Endothelial cell of umbilical vein (primary cell): Measurements from ENCODE around the genes YAE1 and MPLKIP.

- PRO-cap, result no peak
CAGE:
- cytosol, long polyA minus RNA, result no peak
- cytosol, long polyA plus RNA, result no peak
- long polyA plus RNA, result no peak
- nucleus, long polyA minus RNA, result no peak
- nucleus, long polyA plus RNA, result no peak
These were observed 163.3 kb downstream of the STARD3NL start for GRCh38 chr7:38341088-38342089.

- PRO-cap, result no peak
CAGE:
- cytosol, long polyA minus RNA, result no peak
- cytosol, long polyA plus RNA, result no peak
- long polyA plus RNA, result no peak
- nucleus, long polyA minus RNA, result no peak
- nucleus, long polyA plus RNA, result no peak
These were observed 35.1 kb downstream of the POU6F2 start for GRCh38 chr7:39012782-39013297.

GRCh38 chr7:39366425-39366825 lies 199.8 kb upstream of the YAE1 start:
- PRO-cap, result no peak
CAGE:
- cytosol, long polyA minus RNA, result no peak
- cytosol, long polyA plus RNA, result no peak
- long polyA plus RNA, result no peak
- nucleus, long polyA minus RNA, result no peak
- nucleus, long polyA plus RNA, result no peak

GRCh38 chr7:39413867-39414858 lies 152.0 kb upstream of the YAE1 start:
- PRO-cap, result no peak
CAGE:
- cytosol, long polyA minus RNA, result no peak
- cytosol, long polyA plus RNA, result no peak
- long polyA plus RNA, result no peak
- nucleus, long polyA minus RNA, result no peak
- nucleus, long polyA plus RNA, result no peak

DNA sequence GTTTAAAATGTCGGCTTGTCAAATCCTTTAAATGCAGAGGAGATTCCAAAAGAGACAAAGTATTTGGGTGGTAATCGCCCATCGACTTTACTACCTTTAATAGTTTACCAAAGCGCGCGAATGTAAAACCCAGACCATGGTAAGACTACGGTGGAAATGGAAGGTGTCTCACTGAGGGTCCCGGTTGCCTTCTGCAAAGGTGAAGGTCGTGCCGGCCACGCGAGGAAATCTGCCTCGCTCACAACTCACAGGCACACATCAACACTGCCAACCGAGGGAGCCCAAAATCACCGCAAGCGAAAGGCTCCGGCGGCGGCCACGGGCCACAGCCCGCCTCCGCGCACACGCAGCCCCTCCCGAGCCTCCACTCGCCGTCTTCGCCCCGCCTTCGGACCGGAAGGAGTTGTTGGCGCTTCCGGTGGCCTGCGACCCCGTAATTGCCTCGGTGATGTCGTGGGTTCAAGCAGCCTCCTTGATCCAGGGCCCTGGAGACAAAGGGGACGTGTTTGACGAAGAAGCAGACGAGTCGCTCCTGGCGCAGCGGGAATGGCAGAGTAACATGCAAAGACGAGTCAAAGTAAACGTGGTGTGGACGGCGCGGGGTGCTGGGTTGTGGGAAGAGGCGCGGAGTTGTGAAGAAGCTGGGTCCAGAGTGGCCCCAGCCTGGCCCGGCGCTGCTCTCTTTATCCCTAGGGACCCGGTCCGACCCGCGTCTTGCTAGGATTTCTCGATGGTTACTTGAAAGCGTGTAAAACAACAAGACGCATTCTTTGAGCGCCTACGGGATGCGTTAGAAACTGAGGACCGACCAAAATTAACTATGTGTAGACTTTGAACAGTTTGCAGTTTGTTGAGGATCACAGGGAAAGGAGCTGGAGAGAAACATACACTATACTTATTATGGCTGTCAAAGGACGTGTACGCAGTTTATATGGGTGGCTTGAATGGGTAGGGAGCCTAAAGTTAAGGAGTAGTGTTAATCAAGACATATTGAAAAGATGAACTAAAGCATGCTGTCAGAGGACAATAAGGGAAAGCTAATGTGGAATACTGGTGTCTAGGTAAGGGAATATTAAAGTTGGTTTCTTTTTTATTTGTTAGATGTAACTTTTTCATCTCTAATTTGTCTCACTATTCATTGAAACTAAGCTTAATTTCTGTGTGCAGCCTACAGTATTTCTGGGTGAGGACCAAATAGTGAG lies at the start of gene YAE1:
YAE1 (plus strand) TSS at position 434 of the 1,202 bp plus-strand sequence.
- PRO-cap, result bidirectional peak, plus-strand start at position 436 of the sequence, minus-strand start at position 379 of the sequence
CAGE:
- cytosol, long polyA minus RNA, result start-site peak on the plus strand centred at position 427 of the sequence, 62 bp wide, 19 reads
- cytosol, long polyA plus RNA, result no peak
- long polyA plus RNA, result no peak
- nucleus, long polyA minus RNA, result start-site peak on the plus strand centred at position 421 of the sequence, 44 bp wide, 103 reads
- nucleus, long polyA plus RNA, result no peak

DNA sequence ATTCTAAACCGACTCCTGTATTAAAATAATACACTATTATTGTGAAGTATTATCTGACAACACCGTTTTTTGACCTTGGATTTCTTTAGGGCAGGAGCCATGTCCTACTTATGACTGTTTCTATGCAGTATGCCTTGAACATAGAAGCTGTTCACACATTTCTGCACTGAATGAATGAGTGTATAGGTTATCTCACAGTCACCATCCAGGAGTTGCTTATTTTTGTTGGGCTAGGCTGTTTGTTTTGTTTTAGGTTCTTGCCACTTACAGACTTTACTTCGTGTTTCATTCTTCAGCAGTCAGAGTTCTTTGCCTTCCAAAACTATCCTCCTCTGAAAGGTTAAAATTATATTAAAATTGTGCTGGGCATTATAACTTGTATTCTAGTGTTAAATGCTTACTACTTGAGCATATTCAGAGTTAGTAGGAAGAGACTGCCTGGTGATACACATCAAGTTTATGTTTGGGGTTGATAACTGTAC lies 1.6 kb downstream of the RALA start:
- PRO-cap, result bidirectional peak, plus-strand start at position 159 of the sequence, minus-strand start at position 142 of the sequence; unidirectional peak, minus-strand start at position 461 of the sequence
CAGE:
- cytosol, long polyA minus RNA, result no peak
- cytosol, long polyA plus RNA, result no peak
- long polyA plus RNA, result no peak
- nucleus, long polyA minus RNA, result no peak
- nucleus, long polyA plus RNA, result no peak

- PRO-cap, result no peak
CAGE:
- cytosol, long polyA minus RNA, result no peak
- cytosol, long polyA plus RNA, result no peak
- long polyA plus RNA, result no peak
- nucleus, long polyA minus RNA, result no peak
- nucleus, long polyA plus RNA, result no peak
These were observed 158.1 kb downstream of the RALA start for GRCh38 chr7:39781475-39781856.

DNA sequence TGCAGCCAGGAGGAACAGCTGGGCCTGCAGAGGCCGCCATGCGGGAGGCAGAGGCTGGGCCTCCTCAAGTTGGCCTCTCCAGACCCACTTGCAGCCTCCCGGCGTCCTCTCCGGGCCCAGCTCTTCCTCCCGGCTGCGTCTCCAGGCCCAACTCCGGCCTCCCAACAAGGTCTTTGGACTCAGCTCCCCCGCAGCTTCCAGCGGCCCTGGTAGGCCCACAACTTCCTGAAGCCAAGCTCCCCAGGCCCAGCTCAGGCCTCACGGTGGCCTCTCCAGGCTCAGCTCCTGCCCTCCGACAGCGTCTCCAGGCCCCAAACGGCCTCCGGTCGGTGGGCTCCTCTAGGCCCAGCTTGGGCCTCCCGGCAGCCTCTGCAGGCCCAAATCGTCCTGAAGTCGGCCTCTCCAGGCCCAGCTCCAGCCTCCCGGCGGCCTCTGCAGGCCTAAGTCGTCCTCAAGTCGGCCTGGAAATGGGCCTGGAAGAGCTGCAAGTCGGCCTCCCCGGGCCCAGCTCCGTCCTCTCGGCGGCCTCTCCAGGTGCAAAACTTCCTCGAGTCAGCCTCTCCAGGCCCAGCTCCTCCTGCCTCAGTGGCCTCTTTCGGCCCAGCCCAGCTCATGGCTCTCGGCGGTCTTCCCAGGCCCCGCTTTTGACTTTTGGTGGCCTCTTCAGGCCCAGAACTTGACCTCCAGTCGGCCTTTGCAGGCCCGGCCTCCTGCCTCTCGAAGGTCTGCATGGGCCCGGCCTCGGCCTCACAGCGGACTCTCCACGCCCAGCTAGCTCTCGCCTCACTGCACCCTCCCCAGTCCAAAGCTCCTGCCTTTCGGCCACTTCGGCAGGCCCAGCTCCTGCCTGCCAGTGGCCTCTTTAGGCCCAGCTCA lies 156.2 kb upstream of the CDK13 start:
- PRO-cap, result no peak
CAGE:
- cytosol, long polyA minus RNA, result no peak
- cytosol, long polyA plus RNA, result no peak
- long polyA plus RNA, result no peak
- nucleus, long polyA minus RNA, result no peak
- nucleus, long polyA plus RNA, result no peak

DNA sequence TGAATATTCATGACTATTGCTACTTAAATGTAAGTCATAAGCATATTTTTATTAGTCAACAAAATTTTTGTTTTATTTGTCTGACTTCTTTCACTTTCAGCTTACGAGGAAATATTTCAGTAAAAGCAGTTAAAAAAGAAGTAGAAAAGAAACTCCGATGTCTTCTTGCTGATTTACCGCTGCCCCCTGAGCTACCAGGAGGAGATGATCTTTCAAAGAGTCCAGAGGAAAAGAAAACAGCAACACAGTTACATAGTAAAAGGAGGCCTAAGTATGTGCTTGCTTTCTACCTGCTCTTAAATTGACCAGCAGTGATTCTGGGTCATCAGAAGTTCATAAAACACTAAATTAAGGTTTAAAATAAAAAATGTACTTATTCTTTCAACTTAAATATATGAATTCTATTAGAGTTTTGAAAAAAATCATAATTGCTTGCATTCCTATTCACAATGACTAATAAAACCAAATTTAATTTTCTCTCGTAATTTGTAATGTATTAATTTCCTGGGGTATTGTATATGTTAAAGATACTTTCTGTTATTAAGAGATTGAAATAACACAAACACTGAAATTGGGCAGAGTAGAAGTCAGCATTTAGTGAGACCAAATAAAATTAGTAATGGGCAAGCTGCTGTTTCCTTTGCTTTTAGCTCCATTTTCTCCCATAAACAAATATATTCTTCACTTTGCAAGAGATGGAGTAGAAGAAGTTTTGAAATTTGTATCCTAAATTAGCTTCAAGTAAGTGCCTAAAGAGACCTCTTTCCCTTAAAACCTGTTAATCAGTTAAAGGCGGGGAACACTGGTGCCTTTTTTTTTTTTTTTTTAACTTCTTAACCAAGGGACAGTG lies 47.6 kb downstream of the CDK13 start:
- PRO-cap, result no peak
CAGE:
- cytosol, long polyA minus RNA, result start-site peak on the plus strand centred at position 241 of the sequence, 271 bp wide, 7 reads
- cytosol, long polyA plus RNA, result no peak
- long polyA plus RNA, result start-site peak on the plus strand centred at position 415 of the sequence, 766 bp wide, 13 and 13 reads in 2 replicates
- nucleus, long polyA minus RNA, result no peak
- nucleus, long polyA plus RNA, result no peak

DNA sequence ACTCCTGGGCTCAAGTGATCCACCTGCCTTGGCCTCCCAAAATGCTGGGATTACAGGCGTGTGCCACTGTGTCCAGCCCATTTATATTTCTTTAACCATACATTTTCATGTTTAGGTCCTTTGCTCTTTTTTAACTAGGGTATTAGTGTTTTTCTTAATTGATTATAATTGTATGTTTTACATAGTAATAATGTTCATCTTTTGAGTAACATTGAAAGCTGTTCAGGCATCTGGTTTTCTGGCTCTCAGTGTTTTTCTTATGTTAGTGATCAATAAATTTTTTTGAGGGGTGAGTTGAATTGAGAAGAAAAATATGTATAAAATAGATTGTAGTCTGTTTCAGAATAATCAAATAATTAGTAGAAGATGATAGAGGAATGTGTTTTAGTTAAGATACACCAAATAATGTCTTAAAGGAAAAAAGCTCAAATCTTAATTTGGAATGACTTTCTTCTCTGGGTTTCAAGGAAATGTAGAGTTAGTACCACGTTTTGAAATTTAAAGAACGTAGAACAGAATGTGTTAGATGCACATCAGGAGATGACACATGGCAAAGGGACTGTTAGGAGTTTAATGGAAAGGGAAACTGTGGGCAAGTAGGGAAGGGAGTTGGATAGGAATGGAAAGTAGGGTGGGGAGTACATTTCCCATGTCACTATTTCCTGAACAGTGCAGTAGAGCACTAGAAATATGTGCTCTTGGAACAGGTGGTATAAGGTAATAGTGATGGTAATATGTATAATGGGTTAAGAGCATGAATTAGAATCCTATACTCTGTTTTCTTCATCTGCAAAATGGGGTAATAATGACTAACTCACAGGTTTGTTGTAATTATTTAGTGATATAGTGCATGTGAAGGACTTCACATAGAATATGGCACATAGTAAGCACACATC lies 64.9 kb downstream of the CDK13 start:
- PRO-cap, result no peak
CAGE:
- cytosol, long polyA minus RNA, result no peak
- cytosol, long polyA plus RNA, result no peak
- long polyA plus RNA, result no peak
- nucleus, long polyA minus RNA, result no peak
- nucleus, long polyA plus RNA, result no peak

- PRO-cap, result no peak
CAGE:
- cytosol, long polyA minus RNA, result no peak
- cytosol, long polyA plus RNA, result no peak
- long polyA plus RNA, result no peak
- nucleus, long polyA minus RNA, result no peak
- nucleus, long polyA plus RNA, result start-site peak on the plus strand at chr7:40057419-40057637, 19 and 32 reads in 2 replicates
These were observed 77.0 kb downstream of the MPLKIP start for GRCh38 chr7:40057227-40057945.

- PRO-cap, result unidirectional peak, plus-strand start at chr7:40134387; unidirectional peak, minus-strand start at chr7:40134619; bidirectional peak, plus-strand start at chr7:40135005, minus-strand start at chr7:40134845
CAGE:
- cytosol, long polyA minus RNA, result start-site peak on the minus strand at chr7:40134622-40134627, 63 reads
- cytosol, long polyA plus RNA, result start-site peak on the minus strand at chr7:40134607-40134658, 70 and 292 reads in 2 replicates
- long polyA plus RNA, result no peak
- nucleus, long polyA minus RNA, result start-site peak on the plus strand at chr7:40134967-40135023, 40 reads
- nucleus, long polyA plus RNA, result no peak
These were observed at the start of gene MPLKIP for GRCh38 chr7:40134133-40135140. Gene MPLKIP (minus strand): TSS chr7:40134622.

DNA sequence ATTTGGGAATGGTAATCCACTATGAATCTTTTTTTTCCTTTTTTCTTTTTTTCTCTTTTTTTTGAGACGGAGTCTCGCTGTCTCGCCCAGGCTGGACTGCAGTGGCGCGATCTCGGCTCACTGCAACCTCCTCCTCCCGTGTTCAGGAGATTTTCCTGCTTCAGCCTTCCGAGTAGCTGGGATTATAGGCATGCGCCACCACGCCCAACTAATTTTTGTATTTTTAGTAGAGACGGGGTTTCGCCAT lies 730 bp downstream of the SUGCT start:
- PRO-cap, result no peak
CAGE:
- cytosol, long polyA minus RNA, result no peak
- cytosol, long polyA plus RNA, result no peak
- long polyA plus RNA, result no peak
- nucleus, long polyA minus RNA, result no peak
- nucleus, long polyA plus RNA, result no peak

- PRO-cap, result no peak
CAGE:
- cytosol, long polyA minus RNA, result no peak
- cytosol, long polyA plus RNA, result no peak
- long polyA plus RNA, result no peak
- nucleus, long polyA minus RNA, result no peak
- nucleus, long polyA plus RNA, result no peak
These were observed 607.5 kb downstream of the SUGCT start for GRCh38 chr7:40742266-40742794.

GRCh38 chr7:41059253-41059929 lies 643.5 kb downstream of the INHBA start:
- PRO-cap, result no peak
CAGE:
- cytosol, long polyA minus RNA, result no peak
- cytosol, long polyA plus RNA, result no peak
- long polyA plus RNA, result no peak
- nucleus, long polyA minus RNA, result no peak
- nucleus, long polyA plus RNA, result no peak

- PRO-cap, result no peak
CAGE:
- cytosol, long polyA minus RNA, result no peak
- cytosol, long polyA plus RNA, result no peak
- long polyA plus RNA, result no peak
- nucleus, long polyA minus RNA, result no peak
- nucleus, long polyA plus RNA, result no peak
These were observed 1.4 kb upstream of the INHBA start for GRCh38 chr7:41704367-41704611.

DNA sequence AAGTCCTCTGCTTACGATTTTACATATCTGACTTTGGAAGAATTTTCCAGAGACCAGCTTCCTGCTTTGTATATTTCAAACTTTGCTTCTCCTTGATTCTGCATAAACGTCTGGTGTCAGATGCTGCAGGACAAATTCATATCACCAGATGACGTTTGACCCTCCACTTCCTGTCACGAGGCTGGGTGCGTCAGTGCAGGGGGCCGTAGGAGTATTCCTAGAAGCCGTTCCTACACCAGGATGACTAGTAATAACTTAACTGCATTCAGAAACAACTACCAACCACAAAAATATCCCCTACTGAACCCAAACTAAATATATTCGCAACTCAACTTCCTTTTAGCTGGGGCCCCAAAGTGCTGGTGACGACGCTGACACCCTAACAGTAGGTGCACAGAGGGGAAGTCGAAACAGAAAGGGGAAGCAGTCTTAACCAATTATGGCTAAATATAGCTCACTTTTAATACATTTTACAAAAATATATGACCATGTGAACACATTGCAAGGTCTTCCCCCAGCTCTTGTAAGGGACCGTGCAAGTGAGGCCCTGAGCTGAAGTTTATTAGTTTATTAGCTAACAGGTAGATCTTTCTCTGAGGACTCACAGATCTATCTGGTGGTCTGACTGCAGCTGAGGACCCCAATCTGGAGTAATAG lies 178.8 kb upstream of the INHBA start:
- PRO-cap, result no peak
CAGE:
- cytosol, long polyA minus RNA, result no peak
- cytosol, long polyA plus RNA, result no peak
- long polyA plus RNA, result no peak
- nucleus, long polyA minus RNA, result no peak
- nucleus, long polyA plus RNA, result no peak

GRCh38 chr7:42198309-42198640 lies 38.7 kb downstream of the GLI3 start:
- PRO-cap, result no peak
CAGE:
- cytosol, long polyA minus RNA, result no peak
- cytosol, long polyA plus RNA, result no peak
- long polyA plus RNA, result no peak
- nucleus, long polyA minus RNA, result no peak
- nucleus, long polyA plus RNA, result no peak

DNA sequence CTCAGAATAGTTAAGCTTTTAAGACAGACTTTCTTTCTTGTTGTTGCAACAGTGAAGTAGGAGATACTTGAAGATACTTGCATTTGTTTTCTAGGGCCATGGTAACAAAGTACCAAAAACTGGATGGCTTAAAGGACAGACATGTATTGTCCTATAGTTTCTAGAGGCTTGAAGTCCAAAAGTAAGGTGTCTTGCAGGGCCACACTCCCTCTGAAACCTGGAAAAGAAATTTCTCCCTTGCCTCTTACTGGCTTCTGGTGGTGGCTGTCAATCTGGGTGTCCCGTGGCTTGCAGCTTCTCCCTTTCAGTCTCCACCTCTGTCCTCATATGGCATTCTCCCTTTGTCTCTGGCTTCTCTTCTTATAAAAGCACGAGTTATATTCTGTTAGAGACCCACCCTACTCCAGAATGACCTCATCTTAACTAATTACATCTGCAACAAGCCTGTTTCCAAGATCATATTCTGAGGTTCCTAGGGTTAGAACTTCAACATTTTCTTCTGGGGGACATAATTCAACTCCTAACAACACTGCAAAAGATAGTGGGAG lies 3.3 kb upstream of the GLI3 start:
- PRO-cap, result no peak
CAGE:
- cytosol, long polyA minus RNA, result no peak
- cytosol, long polyA plus RNA, result no peak
- long polyA plus RNA, result no peak
- nucleus, long polyA minus RNA, result no peak
- nucleus, long polyA plus RNA, result no peak

DNA sequence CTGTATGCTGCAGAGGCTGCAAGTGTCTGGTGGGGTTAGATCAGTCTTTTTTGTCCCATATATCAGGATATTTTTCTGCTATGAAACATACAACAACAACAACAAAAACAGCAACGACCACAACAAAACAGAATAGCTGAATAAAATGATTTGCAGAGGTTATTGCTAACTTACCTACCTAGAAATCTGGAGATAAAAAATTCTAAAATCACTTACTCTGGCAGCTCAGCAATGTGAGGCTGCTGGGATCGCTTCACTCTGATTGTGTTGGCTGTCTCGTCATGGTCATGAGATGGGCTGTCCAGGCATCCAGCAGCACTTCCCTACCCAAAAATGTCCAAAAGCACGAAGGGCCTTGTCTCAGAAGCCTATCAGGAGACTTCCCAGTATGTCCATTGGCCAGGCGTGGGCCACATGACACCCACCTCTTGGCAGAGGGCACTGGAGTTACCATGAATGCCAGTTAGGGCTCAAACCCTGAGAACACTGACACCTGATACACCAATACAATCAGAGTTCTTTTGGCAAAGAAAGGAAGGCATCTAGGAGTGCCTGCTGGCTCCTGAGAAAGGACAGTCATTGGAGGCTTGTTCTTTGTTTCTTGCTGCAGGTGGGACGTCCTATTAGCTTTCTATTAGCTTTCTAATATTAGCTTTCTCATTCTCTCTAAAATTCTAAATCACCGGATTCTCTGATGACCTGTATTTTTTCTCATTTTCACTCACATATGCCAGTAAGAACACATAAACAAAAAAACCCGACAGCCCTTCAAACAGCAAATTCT lies 27.0 kb upstream of the GLI3 start:
- PRO-cap, result no peak
CAGE:
- cytosol, long polyA minus RNA, result no peak
- cytosol, long polyA plus RNA, result no peak
- long polyA plus RNA, result no peak
- nucleus, long polyA minus RNA, result no peak
- nucleus, long polyA plus RNA, result no peak